Peripheral blood mononuclear cell (primary cell): Measurements from ENCODE around the gene SLC25A29.

DNA sequence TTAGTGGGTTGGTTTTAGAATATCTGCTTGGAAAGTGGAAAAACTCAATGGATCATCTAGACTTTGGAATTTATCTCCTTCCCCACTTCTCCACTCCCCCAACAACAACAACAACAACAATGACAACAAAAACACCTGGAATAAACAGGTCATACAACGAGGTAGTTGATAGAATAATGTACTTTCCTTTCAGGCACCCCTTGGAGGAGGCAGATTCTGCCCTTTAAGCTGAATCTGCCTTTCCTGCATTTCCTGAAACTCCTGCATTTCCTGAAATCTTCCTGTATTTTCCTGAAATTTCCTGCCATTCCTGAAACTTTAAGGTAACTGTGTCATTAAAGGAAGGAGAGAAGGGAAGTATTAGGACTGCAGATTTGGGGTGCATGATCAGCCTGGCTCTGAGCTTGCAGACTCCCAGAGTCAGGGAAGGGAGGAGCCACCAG lies 998.8 kb downstream of the BCL11B start:
- PRO-cap, 8 experiments, result peak in 2 of 8 experiments; most common plus-strand start position 163 of the sequence (in 2)

- PRO-cap, 8 experiments, result no peak in any of the 8 experiments
Observed at GRCh38 chr14:98845066-98845490, 426.9 kb downstream of the BCL11B start.

DNA sequence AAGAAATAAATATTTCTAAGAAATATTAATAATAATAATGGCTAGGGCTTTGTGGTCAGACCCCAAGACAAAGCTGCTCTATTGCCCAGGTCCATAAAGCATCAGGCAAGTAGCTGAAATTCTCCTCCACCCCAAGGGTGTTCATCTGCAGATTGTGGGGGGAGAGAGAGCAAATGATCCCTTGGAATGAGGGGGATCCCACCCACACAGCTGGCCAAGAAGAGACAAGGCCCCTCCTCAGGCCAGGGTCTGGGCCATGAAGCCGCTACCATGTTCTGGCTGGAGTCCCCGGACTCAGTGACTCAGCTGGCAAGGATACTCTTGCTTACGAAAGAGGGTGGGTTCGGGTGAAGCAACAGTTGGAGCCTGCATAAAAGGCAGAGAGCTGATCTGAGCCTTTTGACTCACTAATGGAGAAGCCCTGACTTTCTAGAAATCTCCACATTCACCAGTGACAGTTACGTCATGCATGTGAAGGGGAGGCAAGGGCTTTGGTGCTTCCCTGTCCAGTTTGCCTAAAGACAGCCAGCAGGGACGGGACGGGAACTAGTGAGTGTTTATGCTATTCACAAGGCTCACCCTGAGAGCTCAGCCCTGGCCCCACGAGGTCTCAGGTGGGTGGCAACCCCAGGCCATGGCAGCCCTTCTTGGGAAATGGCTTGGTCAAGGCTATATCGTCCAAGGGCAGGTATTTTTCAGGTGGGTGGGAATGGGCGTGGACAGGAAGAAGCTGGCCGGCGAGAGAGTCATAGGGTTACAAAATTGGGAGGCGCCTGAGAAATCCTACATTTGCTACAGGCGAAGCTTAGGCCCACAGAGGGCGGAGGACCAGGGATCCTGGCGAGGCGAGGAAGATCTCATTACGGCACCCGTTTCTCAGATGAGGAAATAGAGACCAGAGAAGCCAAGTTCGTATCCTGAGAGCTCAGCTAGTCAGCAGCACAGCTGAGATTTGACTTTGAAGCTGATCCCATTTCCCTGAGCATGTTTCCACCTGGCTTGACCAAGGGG lies 314.7 kb downstream of the BCL11B start:
- PRO-cap, 8 experiments, result no peak in any of the 8 experiments

GRCh38 chr14:99035744-99036427 lies 236.1 kb downstream of the BCL11B start:
- PRO-cap, 8 experiments, result peak in 1 of 8 experiments; most common plus-strand start chr14:99036145 (in 1)

DNA sequence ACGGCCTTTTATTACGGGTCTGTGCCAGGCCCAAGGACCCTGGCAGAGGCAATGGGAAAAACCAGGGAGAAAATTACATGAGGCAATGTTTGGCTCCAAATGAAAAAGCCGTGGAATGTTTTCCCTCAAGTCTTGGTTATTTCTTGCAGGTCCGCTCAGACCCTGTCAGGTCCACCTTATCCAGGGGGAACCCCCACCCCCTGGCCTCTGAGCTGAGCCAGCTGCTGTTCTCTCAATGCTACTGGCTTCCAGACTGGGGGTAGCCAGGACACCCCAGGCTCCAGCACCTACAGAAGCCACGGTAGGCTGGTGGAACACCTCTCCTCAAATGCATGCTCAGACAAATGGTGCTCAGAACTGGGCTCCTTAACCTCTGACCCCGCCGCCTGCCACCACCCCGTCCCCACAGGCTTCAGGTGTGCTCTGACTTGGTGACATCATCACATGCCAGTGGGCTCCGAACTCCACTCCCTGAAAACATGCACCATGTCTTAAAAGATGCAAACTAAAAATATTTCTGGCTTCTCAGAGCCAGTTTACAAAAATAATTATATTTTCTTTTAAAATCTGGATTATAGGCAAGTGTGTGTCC lies 54.5 kb downstream of the BCL11B start:
- PRO-cap, 8 experiments, result peak in 1 of 8 experiments; most common minus-strand start position 485 of the sequence (in 1)

DNA sequence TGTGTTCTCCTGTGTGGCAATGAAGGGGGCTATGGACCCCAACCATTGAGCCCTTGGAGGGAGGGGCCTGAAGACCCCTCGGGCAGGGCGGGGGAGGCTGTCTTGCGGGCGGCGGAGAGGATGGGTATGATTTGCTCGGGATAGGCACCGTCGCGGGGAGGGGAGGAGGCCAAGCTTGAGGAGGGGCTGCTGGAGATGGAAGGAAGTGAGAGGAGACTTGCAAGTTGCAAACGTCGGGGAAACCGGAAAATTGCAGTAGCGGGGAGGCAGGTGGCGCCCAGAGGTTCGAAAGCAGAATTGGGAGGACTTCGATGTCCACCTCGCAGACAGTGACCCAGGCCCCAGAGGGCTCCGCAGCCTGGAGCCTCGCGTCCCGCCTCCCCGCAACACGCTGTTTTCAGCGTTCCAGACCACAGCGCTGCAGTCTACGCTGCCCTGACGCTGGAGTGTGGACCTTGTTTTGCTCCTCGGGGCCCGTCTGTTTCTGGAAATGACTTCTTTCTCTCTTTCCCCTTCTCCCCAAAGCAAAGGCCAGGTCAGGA lies 25.3 kb downstream of the BCL11B start:
- PRO-cap, 8 experiments, result peak in 5 of 8 experiments; most common plus-strand start position 227 of the sequence (in 2); most common minus-strand start position 390 of the sequence (in 4)

GRCh38 chr14:99257871-99258854 lies 13.8 kb downstream of the BCL11B start:
- PRO-cap, 8 experiments, result peak in 5 of 8 experiments; most common plus-strand start chr14:99257961 (in 1); most common minus-strand start chr14:99258696 (in 3)

DNA sequence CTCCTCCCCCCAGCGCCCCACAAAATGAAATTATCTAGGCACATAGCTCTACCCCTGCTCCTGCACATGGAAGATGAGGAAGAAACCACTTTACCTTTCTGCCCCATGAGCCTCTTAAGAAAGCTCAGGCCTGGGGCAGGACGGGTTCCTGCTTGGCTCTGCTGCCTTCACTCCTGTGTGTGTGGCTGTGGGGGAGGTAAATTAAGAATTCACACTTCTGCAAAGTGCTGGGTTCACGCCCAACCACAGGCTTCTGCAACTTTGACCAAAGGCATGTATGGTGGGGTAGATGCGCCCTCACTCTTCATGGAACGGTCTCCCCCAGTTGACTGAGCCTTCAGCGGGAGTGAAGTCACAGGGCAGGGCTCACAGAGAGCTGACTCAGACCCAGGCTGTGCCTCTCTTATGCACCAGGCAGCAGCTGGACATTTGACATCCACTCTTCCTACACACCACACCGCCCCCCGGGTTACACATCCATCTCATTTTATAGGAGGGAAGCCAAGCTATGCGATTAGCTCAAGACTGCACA lies 15.2 kb upstream of the BCL11B start:
- PRO-cap, 8 experiments, result peak in 1 of 8 experiments; most common plus-strand start position 307 of the sequence (in 1); most common minus-strand start position 175 of the sequence (in 1)

DNA sequence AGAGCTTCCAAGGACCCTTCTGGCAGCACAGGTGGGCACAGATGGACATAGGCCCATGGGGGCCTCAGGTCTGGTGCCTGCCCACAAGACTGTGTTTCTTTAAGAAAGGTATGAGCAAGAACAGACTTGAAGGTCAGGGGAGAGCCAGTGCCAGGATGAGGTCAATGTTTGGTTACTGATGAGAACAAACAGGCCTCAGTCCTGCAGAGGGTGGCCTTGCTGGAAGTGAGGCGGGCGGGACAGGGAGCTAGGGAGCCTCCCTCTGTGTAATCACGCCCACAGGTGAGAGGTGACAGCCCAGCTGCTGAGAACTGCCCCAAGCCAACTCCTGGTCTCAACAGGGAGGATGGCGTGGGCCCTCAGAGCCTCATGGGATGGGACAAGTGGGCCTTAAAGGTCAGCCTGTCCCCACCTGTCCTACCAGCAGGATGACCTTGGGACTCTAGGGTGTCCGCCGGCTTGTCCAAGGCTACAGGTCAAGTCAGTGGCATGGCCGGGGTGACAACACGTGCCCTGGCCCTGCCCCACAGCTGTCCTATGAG lies 49.0 kb downstream of the CCDC85C start:
- PRO-cap, 8 experiments, result no peak in any of the 8 experiments

- PRO-cap, 8 experiments, result no peak in any of the 8 experiments
Observed at GRCh38 chr14:99574939-99575564, 29.0 kb downstream of the CCDC85C start.

GRCh38 chr14:99603129-99603795 lies 745 bp downstream of the CCDC85C start:
- PRO-cap, 8 experiments, result no peak in any of the 8 experiments

GRCh38 chr14:99670824-99671692 lies 13.0 kb upstream of the CYP46A1 start:
- PRO-cap, 8 experiments, result no peak in any of the 8 experiments

DNA sequence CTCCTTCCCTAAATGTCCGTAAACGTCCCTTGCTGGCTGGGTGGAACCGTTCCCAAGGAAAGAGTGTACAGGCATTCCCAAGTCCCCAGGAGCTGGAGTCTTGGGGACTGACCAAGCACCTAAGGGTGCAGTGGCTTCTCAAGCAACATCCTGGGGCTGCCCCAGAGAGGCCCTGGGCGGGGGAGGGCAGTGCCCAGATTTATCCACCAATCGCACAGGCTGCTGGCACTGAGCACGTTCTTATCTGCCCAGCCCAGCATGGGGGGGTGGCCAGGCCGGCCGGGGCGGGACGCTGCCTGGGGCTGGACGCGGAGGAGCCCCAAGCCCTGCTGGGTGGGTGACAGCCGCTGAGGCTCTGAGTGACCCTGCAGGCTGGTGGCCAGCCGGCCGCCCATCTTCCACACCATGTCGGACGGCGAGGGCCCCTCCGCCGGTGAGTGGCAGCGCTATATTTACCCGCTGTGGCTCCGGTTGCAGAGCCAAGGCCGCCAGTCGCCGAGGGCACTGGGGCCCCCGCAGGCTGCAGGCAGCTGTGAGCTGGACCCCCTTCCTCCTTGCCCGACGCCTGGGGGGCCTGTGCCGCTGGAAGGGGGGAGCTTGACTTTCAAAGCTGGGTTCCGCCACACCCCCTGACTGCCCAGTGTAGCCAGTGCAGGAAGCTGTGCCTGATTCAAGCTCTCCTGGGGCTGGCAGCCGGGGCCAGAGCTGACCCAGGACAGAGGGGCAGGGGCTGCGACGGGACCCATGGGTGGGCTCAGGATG lies 53.5 kb downstream of the CYP46A1 start:
- PRO-cap, 8 experiments, result no peak in any of the 8 experiments

- PRO-cap, 8 experiments, result no peak in any of the 8 experiments
Observed at GRCh38 chr14:99752092-99752500, 41.1 kb upstream of the EML1 start.

DNA sequence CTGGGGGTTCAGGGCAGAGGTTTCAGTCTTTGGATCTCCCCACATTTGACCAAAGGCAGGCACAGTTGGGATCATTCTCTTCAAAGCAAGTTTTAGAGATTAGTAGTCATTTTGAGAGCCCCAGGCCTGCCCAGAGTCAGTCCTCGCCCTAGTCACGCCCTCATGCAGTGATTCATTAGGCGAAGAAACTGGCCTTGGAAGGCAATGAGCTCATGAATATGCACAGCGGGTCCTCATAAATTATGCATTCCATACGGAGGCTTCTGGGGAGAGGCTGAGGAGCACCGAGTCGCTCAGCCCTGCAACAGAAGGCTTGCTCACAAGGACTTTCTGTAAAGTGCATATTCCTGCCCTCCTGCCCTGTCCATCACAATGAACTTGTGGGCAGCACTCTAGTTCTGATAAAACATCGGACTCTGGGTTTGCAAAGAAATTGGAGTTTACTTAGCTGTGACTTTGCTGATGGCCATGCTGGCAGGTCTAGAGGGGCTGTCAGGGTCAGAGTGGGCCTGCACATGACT lies 34.7 kb upstream of the EML1 start:
- PRO-cap, 8 experiments, result no peak in any of the 8 experiments

DNA sequence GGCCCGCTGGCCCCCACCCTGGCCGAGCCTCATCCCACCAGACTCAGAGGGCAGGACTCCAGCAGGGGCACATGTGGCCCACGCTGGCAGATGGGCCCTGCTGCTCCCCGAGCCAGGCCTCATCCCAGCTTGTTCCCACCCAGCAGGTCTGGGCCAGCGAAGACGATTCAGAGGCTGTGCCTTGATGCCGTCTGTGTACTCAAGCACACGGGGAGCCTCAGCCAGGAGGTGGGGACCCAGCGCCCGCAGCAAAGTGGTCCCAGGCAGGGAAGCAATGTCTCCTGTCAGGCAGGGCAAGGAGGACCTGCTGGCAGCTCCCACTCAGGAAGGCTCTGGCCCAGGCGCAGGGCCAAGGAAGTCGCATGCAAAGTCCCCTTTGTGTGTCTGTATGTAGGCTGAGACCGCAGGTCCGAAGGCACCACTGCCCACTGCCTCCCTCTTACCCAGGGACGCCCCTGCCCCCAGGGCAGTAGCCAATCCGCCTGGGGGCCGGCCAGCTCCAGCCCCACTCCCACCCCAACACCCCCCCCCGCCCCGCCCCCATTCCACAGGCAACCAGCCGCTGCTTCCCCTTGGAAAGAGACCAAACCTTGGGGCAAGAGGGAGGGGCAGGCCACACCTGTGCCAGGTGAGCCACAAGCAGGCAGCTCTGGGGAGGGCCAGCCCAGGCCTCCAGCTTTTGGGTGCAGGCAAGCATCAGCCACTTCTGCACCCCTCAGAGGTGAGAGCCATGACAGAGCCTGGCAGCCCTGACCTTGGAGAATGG lies 9.4 kb downstream of the DEGS2 start:
- PRO-cap, 8 experiments, result peak in 1 of 8 experiments; most common plus-strand start position 590 of the sequence (in 1)

GRCh38 chr14:100158848-100159372 lies 535 bp downstream of the DEGS2 start:
- PRO-cap, 8 experiments, result no peak in any of the 8 experiments

DNA sequence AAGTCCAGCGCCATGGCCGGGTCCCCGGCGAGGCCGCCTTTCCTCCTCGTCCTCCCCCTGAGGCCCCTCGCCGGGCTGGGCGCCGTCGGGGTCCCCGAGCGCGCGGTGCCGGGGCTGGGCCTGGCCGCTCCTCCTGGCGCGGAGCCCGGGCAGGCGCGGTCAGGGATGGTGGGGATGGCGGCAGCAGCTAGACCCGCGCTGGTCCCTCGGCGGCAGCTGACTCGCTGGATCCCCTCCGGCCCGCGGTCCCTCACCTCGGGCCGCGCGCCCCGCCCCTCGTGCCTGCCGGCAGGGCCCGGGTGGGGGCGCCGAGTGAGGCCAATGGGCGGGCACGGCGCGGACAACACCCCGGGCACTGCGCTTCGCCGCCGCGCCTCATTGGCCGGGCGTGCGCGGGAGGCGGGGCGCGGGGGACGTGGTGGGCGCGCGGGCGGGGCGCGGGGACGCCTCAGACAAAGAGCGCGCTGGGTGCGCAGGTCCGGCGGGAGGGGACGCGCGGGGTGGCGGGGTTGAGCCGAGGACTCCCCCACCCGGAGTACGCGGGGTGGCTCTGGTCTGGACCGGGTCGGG lies at the start of gene SLC25A29:
Gene SLC25A29, minus strand, starts transcription at position 226 of the 570 bp plus-strand sequence.
- PRO-cap, 8 experiments, result peak in 8 of 8 experiments; most common plus-strand start position 455 of the sequence (in 7); most common minus-strand start position 223 of the sequence (in 6)

GRCh38 chr14:100312082-100312582 lies 5.9 kb upstream of the SLC25A29 start:
- PRO-cap, 8 experiments, result peak in 5 of 8 experiments; most common plus-strand start chr14:100312328 (in 3); most common minus-strand start chr14:100312259 (in 1)

GRCh38 chr14:100312583-100313025 lies 6.4 kb upstream of the SLC25A29 start:
- PRO-cap, 8 experiments, result peak in 1 of 8 experiments; most common plus-strand start chr14:100312848 (in 1); most common minus-strand start chr14:100312775 (in 1)